Liver (tissue), 9 donors: ENCODE measurements around the gene NCOR1.

DNA sequence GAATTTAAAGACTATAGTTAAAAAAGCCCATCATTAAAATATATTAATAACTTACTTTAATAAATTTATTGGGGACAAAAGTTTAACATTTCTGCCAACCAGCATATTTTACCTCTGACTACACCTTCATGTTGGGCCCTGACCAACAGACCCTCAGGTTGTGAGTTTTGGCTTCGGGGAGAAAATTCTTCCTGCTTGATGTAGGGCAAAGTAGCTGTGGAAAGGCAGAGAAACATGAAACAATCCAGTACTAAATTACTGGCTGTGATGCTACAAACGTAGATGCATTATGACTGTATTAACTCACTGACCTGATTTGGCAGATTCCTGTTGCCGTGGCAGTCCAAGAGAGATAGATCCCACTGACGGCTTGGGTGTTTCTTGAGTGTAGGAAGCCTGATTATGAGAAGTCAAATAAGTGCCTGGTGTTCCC is 80.7 kb downstream of the TTC19 start:
- PRO-cap, 5 experiments: no peak in any of the 5 experiments
- RAMPAGE, long total RNA, 2 experiments: no peak in any of the 2 experiments
- RRBS: no CpG with 5 or more reads among the region's 4 CpGs

DNA sequence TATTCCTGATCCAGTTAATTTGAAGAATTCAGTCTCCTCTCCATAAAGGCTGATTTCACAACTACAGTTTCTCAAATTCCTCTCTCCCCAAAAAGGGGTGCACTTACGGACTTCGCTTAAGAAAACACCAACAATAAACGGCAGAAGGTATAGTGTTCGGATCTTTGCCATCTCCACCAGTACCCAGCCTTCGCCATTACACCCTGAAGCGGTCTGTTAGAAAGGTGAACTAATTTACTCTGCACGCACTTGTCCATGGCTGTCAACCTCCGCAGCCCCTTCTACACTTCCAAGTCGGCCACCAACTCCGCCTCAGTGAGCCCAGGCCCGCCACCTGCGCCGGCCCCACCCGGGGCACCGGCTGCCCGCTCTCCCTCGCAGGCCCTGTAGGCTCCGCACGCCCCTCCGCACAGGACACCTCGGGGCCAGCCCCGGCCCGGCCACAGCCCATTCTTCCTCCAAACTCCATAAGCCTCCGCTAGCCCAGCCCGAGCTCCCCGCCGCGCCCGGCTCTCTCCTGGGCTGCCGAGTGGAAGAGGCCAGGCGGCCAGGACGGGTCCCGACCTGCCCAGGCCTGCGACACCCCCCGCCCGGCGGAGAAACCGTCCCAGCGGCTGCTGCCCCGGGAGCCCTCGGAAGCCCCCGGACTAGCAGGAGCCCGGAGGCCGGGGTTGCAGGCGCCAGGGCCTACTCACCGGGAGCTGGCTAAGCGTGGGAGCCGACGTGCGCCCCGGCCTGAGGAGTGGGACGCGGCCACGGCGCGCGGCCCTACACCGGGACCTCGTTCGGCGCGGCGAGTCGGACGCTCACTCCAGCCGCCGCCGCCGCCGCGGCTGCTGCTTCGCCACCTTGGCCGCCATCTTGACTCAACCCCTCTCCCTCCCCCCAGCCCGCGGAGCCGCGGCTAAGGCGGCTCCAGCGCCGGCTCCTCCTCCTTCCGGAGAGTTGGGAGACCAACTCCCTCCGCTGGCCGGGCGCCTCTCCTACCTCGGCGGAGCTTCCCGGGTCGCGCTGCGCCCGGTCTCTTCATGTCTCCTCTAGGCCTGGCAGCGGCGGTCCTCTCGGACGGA is at the start of gene NCOR1:
Gene NCOR1 (minus strand): TSS at position 868 of the 1,070 bp plus-strand sequence.
- PRO-cap, 5 experiments: peak in 5 of 5 experiments; most common plus-strand start position 991 of the sequence (in 3); most common minus-strand start position 863 of the sequence (in 2)
- RAMPAGE, long total RNA, 2 experiments: no peak in any of the 2 experiments
- RRBS: 2% methylated on average over 36 of the region's 95 CpGs

DNA sequence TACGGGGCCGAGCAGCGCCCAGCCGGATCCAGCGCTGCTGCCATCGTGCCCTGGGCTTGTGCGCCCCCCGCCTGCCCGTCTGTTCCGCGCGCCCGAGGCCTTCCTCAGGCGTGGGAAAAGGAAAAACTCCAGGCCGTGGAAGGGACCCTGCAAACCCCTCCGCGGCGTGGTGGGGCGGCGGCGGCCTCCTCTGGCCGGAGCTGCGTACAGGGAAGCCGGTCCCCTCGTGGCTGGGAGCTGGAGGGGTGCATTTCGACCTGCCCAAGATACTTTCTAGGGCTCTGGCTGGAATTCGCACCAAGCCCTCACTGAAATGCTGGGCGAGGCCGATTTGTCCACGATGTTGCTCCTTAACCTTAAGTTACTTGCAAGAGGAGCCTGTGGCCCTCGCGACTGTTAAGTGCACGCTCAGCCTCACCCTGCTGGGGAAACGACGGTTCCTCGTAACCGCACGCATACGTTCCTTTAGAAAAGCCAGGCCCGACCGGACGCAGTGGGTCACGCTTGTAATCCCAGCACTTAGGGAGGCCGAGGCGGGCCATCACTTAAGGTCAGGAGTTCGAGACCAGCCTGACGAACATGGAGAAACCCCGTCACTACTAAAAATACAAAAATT is 511 bp upstream of the NCOR1 start:
- PRO-cap, 5 experiments: no peak in any of the 5 experiments
- RAMPAGE, long total RNA, 2 experiments: no peak in any of the 2 experiments
- RRBS: 2% methylated on average over 4 of the region's 48 CpGs

DNA sequence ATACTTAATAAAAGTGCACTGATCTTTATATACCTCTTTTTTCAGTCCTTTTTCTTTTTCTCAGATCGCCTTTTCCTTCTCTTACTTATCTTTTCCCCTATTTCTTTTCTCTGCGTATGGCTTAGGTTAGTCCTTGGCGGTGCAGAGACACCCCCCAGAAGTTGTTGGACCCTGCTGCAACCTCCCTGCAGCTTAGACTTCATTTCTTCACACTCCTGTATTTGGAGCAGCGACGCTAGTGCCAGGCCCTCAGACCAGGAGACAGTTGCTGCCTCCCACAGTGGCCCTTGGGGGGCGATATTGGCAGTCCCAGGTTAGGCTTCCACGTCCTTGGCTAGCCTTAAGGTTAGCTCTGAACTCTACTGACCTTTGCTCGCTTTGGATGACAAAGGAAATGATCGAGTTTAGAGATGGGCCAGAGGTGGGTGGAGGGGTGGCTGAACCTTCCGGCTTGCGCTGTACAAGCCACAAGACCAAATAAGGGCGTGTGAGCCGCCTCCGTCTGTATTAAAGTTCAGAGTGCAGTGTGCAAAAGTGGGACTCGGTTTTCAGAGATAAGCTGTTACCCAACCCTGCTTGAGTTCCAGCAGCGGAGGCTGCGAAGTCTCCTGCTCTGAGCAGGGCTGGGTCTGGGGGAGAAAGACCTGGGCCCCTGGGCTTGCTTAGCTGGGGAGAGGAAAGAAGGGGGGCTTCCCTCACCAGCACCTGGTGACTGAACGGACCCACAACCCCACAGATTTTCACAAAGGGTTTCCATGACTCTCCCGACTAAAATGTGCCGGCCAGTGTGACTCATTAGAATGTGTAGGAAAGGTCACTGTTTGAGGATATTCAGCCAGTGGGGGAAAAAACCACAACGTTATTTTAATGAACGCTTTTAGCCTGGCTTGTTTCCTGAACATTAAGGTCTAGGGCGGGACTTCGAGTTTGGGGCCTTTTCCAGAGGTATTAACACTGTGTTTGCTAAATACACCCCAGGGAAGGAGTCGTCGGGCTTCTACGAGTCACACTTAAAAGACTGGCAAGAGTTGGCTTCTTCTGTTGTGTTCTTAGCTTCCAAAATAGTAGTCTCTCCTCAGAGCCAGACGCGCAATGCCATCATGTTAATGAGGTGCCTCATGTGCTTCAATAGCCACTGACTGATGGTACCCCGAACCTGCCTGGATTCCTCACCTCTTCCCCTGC is 67.2 kb downstream of the CENPV start:
- PRO-cap, 5 experiments: peak in 5 of 5 experiments; most common plus-strand start position 537 of the sequence (in 5); most common minus-strand start position 380 of the sequence (in 2)
- RAMPAGE, long total RNA, 2 experiments: no peak in any of the 2 experiments
- RRBS: no CpG with 5 or more reads among the region's 30 CpGs

DNA sequence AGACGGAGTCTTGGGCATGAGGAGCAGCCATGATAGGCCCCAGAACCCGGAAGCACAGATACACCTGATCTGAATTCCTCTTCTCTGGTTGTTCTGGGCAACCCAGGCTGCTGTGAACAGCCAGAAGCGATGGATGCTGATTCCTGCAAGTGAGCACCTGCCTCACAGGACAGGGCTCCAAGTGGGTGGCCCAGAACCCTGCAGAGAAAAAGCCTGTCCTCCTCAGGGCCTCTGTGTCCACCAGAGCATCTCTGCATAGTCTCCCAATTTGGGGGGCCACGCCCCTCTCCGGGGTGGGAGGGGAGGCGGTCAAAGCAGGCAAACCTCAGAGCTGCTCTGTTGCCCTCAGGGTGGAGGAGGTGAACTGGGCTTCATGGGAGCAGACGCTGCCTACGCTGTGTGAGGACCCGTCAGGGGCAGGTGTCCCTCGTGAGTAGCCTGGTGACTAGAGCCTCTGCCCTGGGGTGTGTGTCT is 19.2 kb downstream of the TRPV2 start:
- PRO-cap, 5 experiments: no peak in any of the 5 experiments
- RAMPAGE, long total RNA, 2 experiments: no peak in any of the 2 experiments
- RRBS: 30% methylated on average over 2 of the region's 10 CpGs

DNA sequence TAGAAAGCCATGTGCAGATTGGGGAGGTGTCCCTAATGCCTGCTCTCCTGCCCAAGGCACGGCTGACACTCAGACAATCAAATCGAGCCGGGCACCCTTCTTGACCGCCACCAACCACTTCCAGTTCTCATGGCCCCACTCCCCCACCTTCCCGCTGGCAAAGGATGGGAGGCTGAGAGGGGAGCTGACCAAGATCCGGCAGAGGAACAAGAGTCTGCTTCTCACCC is 7.7 kb downstream of the LRRC75A start:
- PRO-cap, 5 experiments: no peak in any of the 5 experiments
- RAMPAGE, long total RNA, 2 experiments: no peak in any of the 2 experiments
- RRBS: 93% methylated on average over 3 of the region's 6 CpGs

DNA sequence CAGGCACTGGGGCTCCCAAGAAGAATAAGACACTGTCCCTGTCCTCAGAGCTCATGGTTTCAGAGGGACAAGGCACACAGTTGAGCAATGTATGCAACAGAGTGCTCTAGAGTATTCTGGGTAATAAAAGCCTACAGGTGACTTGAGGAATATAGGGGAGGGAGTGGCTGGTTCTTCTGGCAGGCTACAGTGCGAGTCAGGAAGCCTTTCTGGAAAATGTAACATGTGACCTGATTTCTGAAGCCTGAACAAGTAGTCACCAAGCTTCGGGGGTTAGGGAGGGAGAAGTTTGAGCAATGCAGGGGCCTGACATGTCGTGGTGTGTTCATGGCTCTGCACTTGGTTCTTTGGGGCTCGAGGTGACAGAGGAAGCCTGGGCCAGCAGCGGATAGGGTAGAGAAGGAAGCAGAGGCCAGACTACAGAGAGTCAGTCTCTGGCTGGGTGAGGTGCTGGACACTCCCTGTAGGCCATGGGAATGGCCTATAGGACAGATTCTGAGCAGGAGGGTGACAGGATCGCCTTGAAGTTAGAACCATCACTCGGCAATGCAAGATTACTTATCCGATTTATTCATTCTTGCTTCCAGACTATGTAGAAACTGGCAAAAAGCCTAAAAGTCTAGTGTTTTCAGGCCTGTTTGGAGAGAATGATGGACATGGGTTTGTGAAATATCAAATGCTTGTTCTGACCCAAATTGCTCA is 16.1 kb upstream of the LRRC75A start:
- PRO-cap, 5 experiments: no peak in any of the 5 experiments
- RAMPAGE, long total RNA, 2 experiments: no peak in any of the 2 experiments
- RRBS: no CpG with 5 or more reads among the region's 8 CpGs

DNA sequence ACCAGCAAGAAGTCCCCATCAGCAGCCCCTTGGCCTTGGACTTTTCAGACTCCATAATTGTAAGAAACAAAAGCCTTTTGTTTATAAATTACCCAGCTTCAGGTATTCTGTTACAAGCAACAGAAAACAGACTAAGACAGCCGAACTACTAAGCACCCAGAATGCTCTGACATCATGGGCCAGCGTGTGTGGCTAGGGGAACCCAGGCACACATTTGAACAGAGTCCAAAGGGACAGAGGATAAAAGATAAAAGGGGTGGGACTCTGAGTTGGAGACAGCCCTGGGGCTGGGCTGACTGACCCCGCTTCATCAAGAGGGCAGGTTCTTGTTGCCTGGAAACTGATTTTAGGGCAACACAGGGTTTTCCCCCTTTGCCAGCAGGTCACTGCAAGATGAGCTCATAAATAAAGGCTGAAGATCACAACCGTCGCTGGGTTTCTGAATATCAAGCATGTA is 30.5 kb upstream of the ZNF287 start:
- PRO-cap, 5 experiments: peak in 5 of 5 experiments; most common plus-strand start position 402 of the sequence (in 1); most common minus-strand start position 216 of the sequence (in 5)
- RAMPAGE, long total RNA, 2 experiments: no peak in any of the 2 experiments
- RRBS: no CpG with 5 or more reads among the region's 5 CpGs

DNA sequence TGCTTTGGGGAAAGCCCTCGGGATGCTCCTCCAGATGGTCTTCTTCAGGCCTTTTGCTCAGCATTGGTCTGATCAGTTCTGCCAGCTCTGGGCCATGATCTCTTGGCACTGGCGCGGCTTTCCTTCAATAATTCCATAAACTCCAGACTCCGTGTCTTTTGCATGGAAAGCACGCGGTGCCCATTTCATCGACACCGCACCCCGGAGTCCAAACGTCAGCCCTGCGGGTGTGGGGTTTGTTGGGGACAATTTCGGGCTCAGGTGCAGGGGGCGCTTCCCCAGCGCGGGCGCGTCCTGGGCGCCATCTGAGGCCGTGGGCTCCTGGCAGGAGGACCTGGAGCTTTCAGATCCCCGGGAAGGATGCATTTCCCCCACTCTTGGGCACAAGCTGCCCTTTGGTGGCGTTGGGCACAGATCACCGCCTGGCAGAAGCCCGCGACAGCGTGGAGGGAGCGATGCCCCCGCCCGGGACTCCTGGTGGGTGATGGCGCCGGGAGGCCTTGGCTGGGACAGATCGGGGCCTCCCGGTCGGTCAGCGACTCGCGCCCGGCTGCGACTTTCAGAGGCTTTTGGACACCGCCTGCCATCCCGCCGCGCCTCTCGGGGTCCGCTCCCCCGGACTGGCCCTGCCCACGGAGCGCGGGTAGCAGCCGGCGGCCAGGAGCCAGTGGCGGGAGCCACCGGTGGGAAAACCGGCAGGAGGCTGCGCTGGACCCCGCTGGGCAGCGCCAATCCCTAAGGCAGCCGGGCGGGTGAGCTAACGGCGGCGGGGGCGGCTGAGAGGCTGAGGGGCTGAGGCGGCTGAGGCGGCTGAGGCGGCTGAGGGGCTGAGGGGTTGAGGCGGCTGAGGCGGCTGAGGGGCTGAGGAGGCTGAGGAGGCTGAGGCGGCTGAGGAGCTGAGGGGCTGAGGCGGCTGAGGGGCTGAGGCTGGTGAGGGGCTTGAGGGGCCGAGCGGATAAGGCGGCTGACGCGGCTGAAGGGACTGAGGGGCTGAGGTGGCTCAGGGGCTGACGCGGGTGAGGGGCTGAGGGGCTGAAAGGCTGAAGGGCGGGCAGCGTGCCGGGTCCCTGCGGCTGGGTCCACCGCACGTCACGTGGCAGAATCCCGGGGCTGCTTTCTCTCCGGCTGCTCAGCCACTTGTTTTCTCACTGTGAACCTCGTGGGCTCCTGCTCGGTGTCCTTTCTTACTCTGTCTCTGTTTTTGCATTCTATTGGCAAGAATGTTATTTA is 13.2 kb upstream of the ZNF624 start:
- PRO-cap, 5 experiments: no peak in any of the 5 experiments
- RAMPAGE, long total RNA, 2 experiments: no peak in any of the 2 experiments
- RRBS: 7% methylated on average over 10 of the region's 87 CpGs

- PRO-cap, 5 experiments: no peak in any of the 5 experiments
- RAMPAGE, long total RNA, 2 experiments: no peak in any of the 2 experiments
- RRBS: no CpG with 5 or more reads among the region's 4 CpGs
Observed at GRCh38 chr17:16989360-16989592, 17.4 kb upstream of the TNFRSF13B start.

DNA sequence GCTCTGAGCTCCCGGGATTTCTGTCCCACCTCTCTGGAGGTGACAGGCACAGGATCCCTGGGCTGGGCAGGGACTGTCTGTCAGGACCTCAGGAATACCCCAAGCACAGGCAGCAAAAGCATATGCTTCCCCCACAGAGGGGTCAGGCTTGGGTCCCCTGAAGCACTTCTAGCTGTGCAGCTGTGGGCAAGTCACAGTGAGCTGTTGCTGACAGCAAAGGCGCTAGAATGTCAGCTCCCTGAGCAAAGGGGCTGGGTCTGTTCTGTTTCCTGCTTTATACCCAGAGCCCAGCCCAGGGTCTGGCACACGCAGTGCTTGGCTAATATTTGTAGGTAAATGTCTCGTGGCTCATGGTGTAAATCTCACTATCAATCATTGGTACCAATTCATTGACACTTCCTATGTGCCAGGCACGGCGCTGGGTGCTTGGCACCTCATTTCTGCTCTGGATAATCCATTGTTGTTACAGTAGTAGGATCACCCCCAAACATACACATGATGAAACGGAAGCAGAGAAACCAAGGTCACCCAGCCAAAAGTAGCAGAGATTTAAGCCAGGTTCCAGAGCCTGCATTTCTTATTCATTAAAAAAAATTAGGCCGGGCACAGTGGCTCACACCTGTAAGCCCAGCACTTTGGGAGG is 16.6 kb upstream of the MPRIP start:
- PRO-cap, 5 experiments: no peak in any of the 5 experiments
- RAMPAGE, long total RNA, 2 experiments: no peak in any of the 2 experiments
- RRBS: no CpG with 5 or more reads among the region's 8 CpGs

GRCh38 chr17:17031952-17032416 is 10.3 kb upstream of the MPRIP start:
- PRO-cap, 5 experiments: no peak in any of the 5 experiments
- RAMPAGE, long total RNA, 2 experiments: no peak in any of the 2 experiments
- RRBS: no CpG with 5 or more reads among the region's 7 CpGs

DNA sequence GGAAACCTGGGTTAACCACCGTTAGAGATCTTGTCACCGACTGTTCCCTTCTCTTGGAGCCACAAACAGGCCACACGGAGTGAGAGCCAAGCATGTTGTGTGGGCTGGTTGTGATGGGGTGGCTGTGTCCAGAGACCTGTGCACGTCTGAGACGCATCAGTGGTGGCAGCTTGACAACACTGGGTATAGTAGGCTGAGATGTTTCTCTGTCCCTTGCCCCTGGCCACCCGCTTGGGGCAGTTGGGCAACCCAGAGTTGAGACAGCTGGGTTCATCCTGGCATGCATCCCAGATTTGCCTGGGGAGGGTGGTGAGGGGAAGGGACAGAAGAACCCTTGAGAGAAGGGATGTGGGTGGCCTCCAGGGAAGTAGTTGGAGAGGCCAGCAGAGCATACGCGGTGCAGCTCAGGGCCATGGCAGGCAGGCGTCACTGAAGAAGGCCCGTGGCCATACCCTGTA is 21.5 kb downstream of the MPRIP start:
- PRO-cap, 5 experiments: peak in 1 of 5 experiments; most common plus-strand start position 338 of the sequence (in 1)
- RAMPAGE, long total RNA, 2 experiments: no peak in any of the 2 experiments
- RRBS: no CpG with 5 or more reads among the region's 10 CpGs

DNA sequence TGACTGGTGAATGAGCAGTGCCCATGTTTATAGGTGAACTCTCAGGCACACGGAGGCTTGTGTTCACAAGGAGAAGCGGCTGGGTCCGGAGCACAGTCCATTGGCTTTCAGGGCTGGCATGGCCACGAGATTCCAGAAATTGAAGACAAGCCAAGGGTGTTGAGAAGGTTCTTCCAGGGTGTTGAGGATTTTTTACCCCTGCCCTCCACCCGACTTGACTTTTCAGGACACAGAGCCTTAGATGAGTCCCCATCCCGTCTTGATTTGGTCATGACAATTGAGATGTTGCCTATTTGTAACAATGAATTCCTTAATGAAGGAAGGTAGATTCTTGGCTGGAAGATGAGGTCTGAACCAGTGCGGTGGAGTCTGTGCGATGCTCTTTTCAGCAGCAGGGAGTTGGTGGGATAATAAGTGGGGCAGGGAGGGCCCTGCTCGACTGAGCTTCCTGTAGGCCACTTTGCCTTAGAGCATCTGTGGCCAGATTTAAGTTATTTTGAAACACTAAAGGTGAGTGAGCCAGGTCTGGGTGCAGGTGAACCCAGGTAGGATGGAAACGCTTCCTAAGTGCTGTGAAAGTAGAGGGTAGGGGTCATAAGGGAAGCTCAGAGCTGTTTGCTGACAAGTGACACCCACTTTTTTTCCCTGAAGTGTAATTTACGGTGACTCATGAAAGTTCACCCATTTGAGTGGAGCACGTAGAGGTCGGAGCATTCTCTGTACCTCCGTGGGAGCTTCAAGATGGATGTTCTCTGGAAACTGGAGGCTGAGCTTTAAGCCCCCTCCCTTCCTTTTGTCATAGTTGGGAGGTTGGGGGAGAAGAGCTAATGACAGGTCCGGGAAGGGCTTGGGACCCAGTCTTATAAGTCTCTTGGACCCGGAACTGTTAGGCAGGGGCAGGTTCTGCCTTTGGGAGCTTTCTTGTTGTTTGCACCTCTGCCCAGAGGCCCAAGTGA is 44.1 kb downstream of the MPRIP start:
- PRO-cap, 5 experiments: no peak in any of the 5 experiments
- RAMPAGE, long total RNA, 2 experiments: no peak in any of the 2 experiments
- RRBS: no CpG with 5 or more reads among the region's 16 CpGs

GRCh38 chr17:17126467-17126994 is 79.6 kb downstream of the PLD6 start:
- PRO-cap, 5 experiments: no peak in any of the 5 experiments
- RAMPAGE, long total RNA, 2 experiments: no peak in any of the 2 experiments
- RRBS: no CpG with 5 or more reads among the region's 14 CpGs

GRCh38 chr17:17153662-17154306 is 52.3 kb downstream of the PLD6 start:
- PRO-cap, 5 experiments: no peak in any of the 5 experiments
- RAMPAGE, long total RNA, 2 experiments: no peak in any of the 2 experiments
- RRBS: no CpG with 5 or more reads among the region's 9 CpGs

- PRO-cap, 5 experiments: no peak in any of the 5 experiments
- RAMPAGE, long total RNA, 2 experiments: no peak in any of the 2 experiments
- RRBS: no CpG with 5 or more reads among the region's 17 CpGs
Observed at GRCh38 chr17:17180001-17180753, 26.0 kb downstream of the PLD6 start.

DNA sequence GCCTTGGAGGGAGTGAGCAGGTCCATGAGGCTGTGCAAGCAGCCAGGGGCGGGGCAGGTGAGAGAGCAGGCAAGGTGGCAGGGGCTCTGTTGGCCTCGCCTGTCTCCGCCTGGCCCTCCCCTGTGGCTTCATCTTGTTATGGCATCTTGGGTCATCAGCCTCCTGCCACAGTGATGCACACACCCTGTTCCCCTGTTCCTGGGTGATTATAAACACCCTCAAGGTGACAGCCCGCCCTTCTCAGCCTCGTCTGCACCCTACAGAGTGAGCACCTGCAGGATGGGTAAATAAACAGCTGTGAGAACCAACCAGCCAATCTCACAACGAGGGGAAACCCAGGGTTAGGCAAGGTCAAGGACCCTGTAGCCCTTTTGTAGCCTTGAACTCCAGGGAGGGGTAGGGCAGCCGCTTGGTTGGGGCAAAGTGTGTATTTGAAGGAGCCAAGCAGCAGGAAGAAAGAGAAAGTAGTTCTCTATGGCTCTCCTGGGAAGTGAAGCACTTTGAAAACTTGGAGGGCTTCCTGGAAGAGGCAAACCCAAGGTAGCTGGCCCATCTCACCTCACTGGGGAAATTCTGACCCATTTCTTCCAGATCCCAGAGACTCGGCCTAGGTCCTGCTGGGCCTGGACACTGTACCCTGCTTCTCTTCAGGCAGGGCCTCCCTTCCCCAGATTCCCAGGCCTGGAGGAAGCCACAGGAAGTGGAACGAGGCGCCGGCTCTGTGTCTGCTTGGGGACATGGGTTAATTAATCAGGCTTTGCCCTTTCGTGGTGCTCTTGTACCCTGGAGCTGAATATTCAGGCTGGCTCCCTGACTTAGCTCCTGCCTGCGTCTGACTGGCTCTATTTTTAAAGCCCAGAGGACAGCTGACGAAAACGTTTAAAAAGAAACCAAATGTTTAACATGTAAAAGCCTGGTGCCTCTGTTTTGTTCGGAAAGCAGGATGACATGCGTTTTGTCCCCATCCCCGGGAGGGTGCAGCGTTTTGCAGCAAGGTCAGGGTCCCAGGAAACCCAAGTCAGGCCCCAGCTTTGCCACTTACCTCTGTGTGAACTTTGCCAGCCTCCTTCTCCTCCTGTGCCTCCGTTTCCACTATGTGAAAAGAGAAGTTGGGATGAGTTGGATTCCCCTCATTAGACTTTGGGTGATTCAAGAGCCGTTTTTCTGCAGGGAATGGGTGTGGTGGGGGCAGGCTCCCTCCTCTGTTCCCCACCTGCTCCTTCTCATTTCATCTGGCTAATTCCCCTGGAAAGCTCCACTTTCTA is 60.9 kb downstream of the NT5M start:
- PRO-cap, 5 experiments: peak in 1 of 5 experiments; most common minus-strand start position 824 of the sequence (in 1)
- RAMPAGE, long total RNA, 2 experiments: no peak in any of the 2 experiments
- RRBS: no CpG with 5 or more reads among the region's 21 CpGs

DNA sequence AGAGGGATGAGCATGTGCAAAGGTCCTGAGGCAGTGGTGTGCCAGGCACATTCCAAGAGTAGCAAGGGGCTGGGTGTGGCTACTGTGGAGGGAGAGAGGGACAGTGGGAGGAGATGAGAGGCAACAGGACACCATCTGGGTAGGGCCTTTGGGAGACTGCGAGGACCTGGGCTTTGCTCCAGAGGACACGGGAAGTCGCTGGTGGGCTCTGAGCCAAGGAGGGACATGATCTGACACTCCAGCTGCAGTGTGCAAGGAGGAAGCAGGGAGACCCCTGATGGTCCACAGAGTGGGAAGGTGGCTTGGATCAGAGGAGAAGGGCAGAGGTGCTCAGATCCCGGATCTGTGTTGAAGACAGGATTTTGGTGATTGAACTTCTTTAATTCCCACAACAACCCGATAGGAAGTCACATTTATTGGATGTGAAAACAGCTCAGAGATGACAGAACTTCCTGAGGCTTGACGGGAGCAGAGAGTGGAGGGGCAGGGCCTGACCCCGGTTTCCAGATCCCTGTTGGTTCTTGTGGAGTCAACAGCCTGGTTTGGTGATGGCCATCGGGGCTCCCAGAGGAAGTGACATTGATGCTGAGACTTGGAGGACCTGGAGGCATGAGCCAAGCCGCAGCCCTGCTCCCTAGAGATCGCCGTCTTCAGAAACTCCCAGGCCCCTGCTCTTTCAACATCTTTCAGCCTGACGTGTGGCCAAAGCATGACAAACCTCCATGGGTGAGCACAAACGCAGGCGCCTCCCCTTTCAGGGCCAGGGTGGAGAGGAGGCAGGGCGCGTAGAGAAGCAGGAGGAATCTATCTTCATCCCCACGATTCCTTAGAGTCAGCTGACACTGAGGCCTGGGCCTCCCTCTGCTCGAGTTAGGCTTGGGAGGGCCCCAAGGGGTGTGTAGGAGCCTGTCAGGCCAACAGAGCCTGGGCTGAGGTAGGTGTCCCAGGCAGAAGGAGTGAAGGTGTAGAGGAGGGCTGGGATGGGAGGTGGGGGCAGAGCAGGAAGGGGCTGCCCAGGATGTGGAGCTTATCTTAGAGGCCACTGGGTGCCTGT is 56.3 kb upstream of the MED9 start:
- PRO-cap, 5 experiments: peak in 1 of 5 experiments; most common minus-strand start position 652 of the sequence (in 1)
- RAMPAGE, long total RNA, 2 experiments: no peak in any of the 2 experiments
- RRBS: no CpG with 5 or more reads among the region's 18 CpGs

GRCh38 chr17:17484351-17484943 is 7.6 kb downstream of the MED9 start:
- PRO-cap, 5 experiments: no peak in any of the 5 experiments
- RAMPAGE, long total RNA, 2 experiments: no peak in any of the 2 experiments
- RRBS: 73% methylated on average over 4 of the region's 14 CpGs